PFSK-1 (cell line): ENCODE measurements around the gene TMEM200A.

GRCh38 chr6:126050306-126050926, 64.1 kb downstream of the TRMT11 start:
- RRBS = no CpG with 5 or more reads among the region's 4 CpGs

DNA sequence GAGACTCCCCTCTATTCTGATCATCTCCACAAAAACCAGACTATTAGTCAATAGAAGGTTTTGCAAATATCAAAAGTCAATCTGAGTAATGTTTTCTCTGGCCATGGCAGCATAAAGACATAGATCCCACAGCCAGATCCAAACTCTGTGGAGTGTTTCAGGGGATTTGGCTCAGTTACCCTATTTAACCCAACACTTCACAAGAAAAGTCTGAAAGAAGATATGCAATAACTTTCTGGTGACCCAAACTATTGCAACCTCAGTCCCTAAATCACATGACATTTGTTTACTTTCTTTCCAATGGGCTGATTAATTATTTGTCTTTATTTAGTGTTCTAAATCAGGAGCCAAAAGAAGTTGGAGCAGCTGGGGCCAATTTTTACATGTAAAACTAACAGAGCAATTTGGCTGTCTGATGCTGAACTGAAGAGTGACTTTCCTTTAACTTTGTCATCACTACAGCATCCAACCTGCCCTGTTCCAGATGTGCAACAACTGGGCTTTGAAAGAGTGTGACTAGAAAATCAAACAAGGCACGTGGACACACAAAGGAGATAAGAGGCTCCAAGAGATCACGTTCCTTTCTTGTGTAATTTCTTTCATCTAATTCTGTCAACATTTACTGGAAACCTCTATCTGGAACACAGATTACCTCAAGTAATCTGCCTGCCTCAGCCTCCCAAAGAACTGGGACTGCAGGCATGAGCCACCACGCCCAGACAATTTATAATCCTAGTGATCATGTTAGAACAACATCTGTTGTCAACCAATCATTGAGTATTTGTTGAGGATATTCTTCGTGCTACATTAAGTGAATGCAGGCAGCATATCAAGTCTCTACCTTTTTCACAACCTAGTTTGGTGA, 90.8 kb downstream of the TRMT11 start:
- RRBS = no CpG with 5 or more reads among the region's 4 CpGs

GRCh38 chr6:126199400-126199830, 140.5 kb upstream of the CENPW start:
- RRBS = no CpG with 5 or more reads among the region's 2 CpGs

DNA sequence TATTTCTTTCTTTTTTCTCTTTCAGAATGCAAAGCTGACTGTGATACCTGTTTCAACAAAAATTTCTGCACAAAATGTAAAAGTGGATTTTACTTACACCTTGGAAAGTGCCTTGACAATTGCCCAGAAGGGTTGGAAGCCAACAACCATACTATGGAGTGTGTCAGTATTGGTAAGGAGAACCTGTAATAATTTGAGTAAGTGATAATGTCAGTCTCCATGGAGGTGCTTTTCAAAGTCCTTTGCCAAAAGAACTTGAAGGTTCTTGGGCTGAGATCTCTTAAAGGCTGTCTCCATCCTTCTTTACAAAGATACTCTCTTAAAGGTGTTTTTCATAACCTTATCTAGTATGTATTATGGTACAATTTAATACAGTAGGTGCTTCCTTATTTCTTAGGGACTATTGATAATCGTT, 31.9 kb downstream of the RSPO3 start:
- RRBS = no CpG with 5 or more reads among the region's 1 CpG

GRCh38 chr6:127592888-127593965, 16.3 kb downstream of the C6orf58 start:
- RRBS = no CpG with 5 or more reads among the region's 36 CpGs

DNA sequence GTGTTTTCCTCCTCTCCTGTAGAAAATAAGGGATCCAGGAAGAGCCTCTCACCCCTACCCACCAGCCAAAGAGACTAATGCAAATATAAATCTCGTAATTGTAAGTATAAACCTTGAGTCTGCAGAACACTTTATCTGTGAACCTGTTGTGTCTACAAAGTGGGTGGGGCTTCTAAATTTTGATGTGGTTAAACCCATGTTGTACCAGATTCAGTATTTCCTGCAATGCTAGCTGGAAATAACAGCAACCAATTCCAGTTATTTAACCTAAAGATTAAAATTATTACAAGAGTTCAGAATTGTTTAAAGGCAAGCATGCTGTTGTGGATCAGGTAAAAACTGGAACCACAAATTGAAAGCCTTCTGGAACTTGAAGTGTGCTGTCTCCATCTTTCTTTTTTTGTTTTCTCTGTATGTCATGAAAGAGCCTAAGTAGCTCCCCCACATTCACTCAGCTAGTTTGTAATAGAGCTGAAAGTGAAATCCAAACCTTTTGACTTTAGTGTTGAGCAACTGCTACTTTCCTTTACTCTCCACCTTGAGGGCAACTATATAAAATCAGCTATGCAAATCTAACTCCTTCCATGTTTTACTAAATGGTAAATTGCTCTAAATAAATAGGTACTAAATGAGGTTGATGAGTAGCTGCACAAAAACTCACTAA, 17.8 kb upstream of the THEMIS start:
- RRBS = no CpG with 5 or more reads among the region's 1 CpG

- RRBS = no CpG with 5 or more reads among the region's 5 CpGs
Measured at GRCh38 chr6:128480099-128480781, 40.2 kb downstream of the PTPRK start.

- RRBS = no CpG with 5 or more reads among the region's 4 CpGs
Measured at GRCh38 chr6:128499376-128499938, 20.9 kb downstream of the PTPRK start.

- RRBS = no CpG with 5 or more reads among the region's 2 CpGs
Measured at GRCh38 chr6:128718577-128718910, 164.4 kb upstream of the LAMA2 start.

- RRBS = no CpG with 5 or more reads among the region's 3 CpGs
Measured at GRCh38 chr6:128912578-128913084, 29.7 kb downstream of the LAMA2 start.

- RRBS = no CpG with 5 or more reads among the region's 16 CpGs
Measured at GRCh38 chr6:128929238-128929726, 46.3 kb downstream of the LAMA2 start.

- RRBS = no CpG with 5 or more reads among the region's 1 CpG
Measured at GRCh38 chr6:128975759-128976634, 93.1 kb downstream of the LAMA2 start.

DNA sequence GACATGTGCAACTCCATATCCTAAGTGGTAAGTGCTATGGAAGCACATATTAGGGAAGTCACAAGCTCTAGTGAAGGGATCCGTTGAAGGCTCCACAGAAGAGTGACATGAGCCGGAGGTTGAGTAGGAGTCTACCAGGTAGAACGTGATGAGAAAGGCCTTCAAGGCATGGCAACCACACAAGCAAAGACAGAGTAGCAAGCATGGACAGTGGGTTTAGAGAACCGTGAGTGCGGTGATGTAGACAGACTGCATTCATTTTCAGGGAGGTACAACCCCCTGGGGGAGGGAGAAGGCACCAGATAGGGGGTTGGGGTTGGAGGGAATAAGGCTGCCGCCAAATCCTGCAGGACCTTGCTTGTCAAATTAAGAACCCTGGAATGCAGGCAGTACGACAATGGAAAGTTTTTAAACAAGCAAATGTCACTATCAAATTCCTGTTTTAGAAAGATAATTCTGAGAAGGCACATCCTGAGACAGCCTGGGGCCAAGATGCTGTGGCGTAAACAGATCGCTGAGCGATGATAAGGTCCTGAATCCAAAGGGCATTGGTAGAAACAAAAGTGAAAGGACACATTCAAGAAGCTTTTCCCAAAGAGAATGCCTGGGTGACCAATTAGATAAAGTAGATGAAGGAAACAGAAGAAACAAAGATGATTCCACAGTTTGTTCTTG, 50.1 kb downstream of the ARHGAP18 start:
- RRBS = no CpG with 5 or more reads among the region's 10 CpGs

- RRBS = no CpG with 5 or more reads among the region's 4 CpGs
Measured at GRCh38 chr6:129679831-129680469, 30.0 kb downstream of the ARHGAP18 start.

- RRBS = no CpG with 5 or more reads among the region's 4 CpGs
Measured at GRCh38 chr6:130132408-130132842, 90.3 kb downstream of the SAMD3 start.

- RRBS = 5% methylated on average over 43 of the region's 87 CpGs
Measured at GRCh38 chr6:130365653-130366544, at the start of gene TMEM200A. Gene TMEM200A, plus strand, starts transcription at chr6:130366017.

DNA sequence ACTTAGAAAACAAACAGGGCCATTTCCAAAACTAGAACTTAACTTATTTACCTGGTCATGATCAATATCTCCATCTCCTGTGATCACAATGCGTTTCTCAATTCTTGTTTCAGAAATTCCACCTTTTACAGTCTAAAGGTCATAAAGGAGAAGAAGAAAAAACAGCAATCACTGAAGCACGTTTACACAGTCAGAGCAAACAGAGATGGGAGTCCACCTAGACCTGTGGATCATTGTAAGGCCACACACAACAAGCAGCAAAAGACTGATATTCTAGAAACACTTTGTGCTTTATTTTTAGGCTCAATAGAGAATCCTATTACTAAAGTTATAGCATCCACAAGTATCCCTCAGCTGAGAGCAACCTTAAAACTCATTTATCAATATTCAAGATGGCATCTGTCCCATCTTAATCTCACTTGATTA, 36.4 kb downstream of the SMLR1 start:
- RRBS = no CpG with 5 or more reads among the region's 2 CpGs

DNA sequence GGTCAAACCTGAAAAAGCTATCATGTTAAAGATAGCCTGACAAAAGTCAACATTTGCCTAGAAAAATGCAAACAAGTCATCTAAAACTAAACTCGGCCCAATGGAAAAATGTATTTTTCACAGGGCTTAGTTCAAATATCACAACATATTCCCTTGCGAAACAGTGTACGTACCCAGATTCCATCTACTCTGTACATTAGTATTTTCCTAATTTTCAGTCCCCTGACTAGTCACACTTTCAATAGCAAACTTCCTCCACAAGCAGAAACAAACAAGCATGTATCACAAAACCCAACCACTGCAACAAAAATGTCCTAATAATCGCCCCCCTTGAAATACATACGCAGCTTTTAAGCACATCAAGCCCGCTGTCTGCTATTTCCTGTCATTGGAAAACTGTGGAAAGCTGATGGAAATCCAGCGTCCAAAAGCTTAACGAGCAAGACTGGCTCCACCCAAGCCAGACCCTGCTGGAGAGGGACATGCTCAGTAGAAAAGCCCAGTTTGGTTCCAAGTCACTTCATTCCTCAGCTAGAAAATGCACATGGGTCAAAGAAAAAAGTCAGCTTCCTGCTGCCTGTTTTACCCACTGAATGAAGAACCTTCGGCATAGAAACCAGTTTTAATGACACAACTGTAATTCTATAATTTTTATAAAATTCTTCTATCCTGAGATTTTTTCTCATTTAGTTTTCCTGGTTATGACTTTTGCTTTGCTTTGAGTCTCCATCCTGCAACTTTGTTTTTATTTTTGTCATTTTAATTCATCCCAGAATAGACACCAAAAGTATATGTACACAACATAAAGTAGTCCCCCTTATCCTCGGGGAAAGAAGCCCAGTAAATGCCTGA, 92.9 kb downstream of the EPB41L2 start:
- RRBS = no CpG with 5 or more reads among the region's 10 CpGs

- RRBS = under 1% methylated on average over 8 of the region's 54 CpGs
Measured at GRCh38 chr6:131062072-131062719, 849 bp downstream of the EPB41L2 start.